Stomach (tissue), 7 donors: Measurements from ENCODE around the genes EREG and PPEF2.

DNA sequence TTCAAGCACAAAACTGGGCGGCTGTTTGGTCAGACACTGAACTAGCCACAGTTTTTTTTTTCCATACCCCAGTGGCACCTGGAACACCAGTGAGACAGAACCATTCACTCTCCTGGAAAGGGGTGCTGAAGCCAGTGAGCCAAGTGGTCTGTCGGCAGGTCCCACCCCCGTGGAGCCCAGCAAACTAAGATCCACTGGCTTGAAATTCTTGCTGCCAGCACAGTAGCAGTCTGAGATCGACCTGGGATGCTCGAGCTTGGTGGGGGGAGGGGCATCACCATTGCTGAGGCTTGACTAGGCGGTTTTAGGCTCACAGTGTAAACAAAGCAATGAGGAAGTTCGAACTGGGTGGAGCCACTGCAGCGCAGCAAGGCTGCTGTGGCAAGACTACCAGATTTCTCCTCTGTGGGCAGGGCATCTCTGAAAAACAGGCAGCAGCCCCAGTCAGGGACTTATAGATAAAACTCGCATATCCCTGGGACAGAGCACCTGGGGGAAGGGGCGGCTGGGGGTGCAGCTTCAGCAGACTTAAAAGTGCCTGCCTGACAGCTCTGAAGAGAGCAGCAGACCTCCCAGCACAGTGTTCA, 223.1 kb downstream of the COX18 start:
- PRO-cap: no peak
- RAMPAGE, long total RNA, 5 experiments: no peak in any of the 5 experiments
- RRBS: no CpG with 5 or more reads among the region's 10 CpGs

- PRO-cap: no peak
- RAMPAGE, long total RNA, 5 experiments: no peak in any of the 5 experiments
- RRBS: no CpG with 5 or more reads among the region's 1 CpG
Observed at GRCh38 chr4:73411284-73411628, 7.2 kb downstream of the ALB start.

- PRO-cap: no peak
- RAMPAGE, long total RNA, 5 experiments: no peak in any of the 5 experiments
- RRBS: no CpG with 5 or more reads among the region's 4 CpGs
Observed at GRCh38 chr4:73415794-73416518, 11.9 kb downstream of the ALB start.

DNA sequence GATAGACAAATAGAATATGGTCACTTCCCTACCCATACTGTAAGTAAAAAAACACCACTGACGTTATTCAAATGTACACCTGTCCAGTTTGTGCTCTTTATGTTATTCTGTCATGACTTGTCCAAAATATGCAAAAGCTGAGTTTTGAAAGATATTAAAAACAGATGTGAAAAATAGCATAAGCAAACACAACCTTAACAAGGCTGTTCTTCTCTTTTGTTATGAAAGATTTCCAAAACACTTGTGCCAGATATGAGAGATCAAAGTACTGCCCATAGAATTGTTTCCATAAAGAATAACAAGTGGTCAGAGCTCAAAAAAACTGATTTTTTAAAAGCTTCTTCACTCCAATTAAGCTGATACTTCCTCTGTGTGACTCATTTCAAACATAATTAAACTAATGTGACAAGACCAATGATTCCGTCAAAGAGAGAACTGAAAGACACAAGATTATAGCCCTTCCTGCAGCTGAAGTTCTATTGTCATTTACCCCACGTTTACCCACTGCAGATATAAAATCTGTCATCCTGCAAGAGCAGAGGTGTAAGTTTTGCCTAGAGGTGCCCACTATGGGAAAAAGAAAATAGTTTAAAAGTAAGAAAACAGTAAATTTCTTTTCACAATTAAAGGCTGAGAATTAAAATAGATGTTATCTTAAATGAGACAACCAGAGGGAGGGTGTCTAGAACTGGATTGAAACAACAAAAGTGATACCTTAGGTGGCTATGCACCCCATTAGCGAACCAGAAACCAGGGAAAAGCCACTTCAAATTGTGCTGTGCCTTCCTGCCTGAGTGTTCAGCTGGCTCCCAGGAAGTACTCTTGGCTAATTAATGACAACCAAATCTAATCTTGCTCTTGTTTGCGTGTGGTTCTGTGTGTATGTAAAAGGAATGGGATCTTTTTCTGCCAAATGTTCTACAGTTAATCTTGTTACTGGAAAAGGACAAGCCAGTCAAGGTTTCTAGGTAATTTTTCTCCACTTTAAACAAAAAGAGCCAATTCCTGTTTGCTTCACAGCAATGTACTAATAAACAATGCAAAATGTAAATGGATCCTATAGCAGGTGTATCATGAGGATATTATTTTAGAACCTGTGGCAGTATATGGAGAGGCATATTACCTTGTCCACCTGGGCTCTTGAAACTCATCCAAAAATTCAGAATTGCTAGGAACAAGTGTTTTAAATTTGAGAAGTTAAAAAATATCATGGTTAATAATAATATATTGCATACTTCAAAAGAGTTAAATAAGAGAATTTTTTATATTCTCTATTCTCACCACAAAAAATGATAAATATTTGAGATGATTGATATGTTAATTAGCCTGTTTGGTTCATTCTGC, 29.9 kb downstream of the RASSF6 start:
- PRO-cap: unidirectional peak, minus-strand start at position 804 of the sequence
- RAMPAGE, long total RNA, 5 experiments: no peak in any of the 5 experiments
- RRBS: no CpG with 5 or more reads among the region's 5 CpGs

DNA sequence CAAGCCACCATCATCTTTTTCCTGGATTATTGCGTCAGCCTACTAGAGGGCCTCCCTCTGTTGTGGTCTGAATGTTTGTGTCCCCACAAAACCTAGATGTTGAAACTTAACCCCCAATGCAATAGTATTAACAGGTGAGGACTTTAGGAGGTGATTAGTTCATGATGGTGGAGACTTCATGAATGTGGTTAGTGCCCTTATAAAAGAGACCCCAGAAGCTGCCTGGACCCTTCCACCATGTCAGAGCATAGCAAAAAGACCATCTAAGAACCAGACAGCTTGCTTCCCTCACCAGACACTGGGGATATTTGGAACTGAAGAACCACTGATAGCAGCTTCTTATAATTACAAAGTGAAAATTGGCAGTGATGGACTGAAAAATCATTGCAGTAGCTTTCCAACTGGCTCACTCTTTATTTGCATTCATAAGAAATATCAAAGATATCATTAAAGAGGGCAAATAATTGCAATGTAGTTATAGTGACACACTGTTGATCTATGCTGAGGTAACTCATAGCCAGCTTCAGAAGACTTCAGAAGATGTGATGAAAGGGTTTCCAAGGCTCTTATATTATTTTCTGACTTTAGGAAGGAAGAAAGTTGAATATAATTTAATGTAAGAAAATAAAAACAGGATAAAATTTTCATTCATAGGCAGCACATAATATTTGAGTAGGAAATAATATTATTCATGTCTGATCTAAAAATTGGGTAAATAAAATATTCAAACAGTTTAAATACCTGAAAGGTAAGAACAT, 5.8 kb downstream of the RASSF6 start:
- PRO-cap: bidirectional peak, plus-strand start at position 536 of the sequence, minus-strand start at position 410 of the sequence
- RAMPAGE, long total RNA, 5 experiments: no peak in any of the 5 experiments
- RRBS: no CpG with 5 or more reads among the region's 1 CpG

GRCh38 chr4:73619115-73619805, 976 bp downstream of the RASSF6 start:
- PRO-cap: no peak
- RAMPAGE, long total RNA, 5 experiments: no peak in any of the 5 experiments
- RRBS: no CpG with 5 or more reads among the region's 6 CpGs

DNA sequence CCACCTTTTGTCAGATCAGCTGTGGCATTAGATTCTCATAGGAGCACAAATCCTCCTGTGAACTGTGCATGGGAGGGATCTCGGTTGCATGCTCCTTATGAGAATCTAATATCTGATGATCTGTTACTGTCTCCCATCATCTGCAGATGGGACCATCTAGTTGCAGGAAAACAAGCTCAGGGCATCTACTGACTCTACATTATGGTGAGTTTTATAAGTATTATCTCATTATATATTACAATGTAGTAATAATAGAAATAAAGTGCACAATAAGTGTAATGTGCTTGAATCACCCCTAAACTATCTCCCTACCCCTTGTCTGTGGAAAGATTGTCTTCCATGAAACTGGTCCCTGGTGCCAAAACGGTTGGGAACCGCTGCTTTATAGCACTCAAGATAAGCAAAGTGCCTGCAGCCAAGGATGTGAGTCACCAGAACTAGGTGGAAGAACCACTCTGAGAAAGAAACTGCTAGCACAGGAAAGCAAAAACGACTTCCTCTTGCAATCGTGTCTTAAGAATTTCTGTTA, 32.6 kb upstream of the CXCL8 start:
- PRO-cap: no peak
- RAMPAGE, long total RNA, 5 experiments: no peak in any of the 5 experiments
- RRBS: no CpG with 5 or more reads among the region's 5 CpGs

DNA sequence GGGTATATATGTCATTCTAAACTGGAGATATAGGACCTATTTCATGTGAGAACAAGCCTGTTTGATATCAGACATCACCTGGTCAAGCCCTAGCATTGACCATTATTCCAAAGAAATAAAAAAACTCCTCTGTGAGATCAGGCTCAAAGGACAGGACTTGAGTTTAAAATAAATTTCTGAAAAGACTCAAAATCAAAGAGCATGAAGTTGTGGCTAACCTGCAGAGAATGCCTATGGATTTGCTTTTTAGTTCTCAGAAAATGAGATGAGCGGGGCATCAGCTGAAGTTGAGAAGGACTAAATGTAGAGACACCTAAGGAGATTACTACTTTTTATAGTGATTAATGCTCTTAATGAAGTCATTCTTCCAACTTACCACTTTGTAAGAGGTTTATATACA, 24.2 kb upstream of the CXCL8 start:
- PRO-cap: unidirectional peak, plus-strand start at position 197 of the sequence
- RAMPAGE, long total RNA, 5 experiments: no peak in any of the 5 experiments
- RRBS: no CpG with 5 or more reads among the region's 1 CpG

GRCh38 chr4:73744165-73744470, 3.7 kb downstream of the CXCL8 start:
- PRO-cap: no peak
- RAMPAGE, long total RNA, 5 experiments: no peak in any of the 5 experiments
- RRBS: no CpG with 5 or more reads among the region's 4 CpGs

GRCh38 chr4:74036912-74037807, 1.3 kb downstream of the CXCL3 start:
- PRO-cap: no peak
- RAMPAGE, long total RNA, 5 experiments: no peak in any of the 5 experiments
- RRBS: no CpG with 5 or more reads among the region's 4 CpGs

- PRO-cap: no peak
- RAMPAGE, long total RNA, 5 experiments: no peak in any of the 5 experiments
- RRBS: no CpG with 5 or more reads among the region's 2 CpGs
Observed at GRCh38 chr4:74096626-74097169, 2.3 kb downstream of the CXCL2 start.

- PRO-cap: no peak
- RAMPAGE, long total RNA, 5 experiments: start-site peak on the plus strand in 1 of 5 experiments, at chr4:74161695-74161845 at its widest, 8 reads per replicate
- RRBS: no CpG with 5 or more reads among the region's 1 CpG
Observed at GRCh38 chr4:74161262-74161962, 3.5 kb downstream of the MTHFD2L start.

DNA sequence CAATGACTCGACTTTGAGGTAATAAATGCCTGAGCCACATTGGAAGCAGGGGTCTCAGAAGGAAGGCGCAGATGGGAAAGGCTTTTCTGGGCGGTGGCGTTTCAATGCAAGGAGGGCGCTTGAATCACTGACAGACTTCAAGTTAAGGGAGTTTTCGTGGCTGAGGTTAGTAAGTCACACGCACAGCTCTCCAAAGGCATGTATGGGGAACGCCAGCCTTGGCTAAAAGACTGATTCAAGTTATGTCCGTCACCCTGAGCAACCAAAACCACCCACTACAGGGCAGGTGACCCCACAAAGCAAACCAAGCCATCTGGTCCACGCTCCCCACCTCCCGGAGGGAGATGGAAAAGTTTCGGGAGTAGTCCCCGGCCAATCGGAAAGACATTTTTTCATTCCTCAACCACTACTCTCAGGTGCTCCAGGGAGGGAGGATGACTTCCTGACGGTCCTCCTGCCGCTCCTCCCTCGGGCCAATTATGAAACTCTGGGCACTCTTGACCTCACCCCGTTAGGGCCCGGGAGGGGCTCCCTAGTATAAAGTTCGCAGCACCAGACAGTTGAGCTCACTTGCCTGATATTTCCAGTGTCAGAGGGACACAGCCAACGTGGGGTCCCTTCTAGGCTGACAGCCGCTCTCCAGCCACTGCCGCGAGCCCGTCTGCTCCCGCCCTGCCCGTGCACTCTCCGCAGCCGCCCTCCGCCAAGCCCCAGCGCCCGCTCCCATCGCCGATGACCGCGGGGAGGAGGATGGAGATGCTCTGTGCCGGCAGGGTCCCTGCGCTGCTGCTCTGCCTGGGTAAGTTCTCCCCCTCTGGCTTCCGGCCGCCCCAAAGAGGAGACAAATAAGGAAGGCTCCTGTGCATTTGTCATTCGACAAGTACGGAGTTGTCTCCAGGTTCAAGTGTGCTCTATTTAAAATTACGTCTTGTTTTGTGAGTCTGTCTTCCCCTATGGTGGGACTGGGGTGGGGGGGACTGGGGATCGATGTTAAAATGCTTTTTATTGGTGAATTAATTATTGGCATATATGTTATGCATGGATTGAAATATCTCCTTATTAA, at the start of gene EREG:
EREG (plus strand) TSS at position 569 of the 1,063 bp plus-strand sequence.
- PRO-cap: no peak
- RAMPAGE, long total RNA, 5 experiments: start-site peak on the plus strand in 1 of 5 experiments, centred at position 570 of the sequence, 5 reads per replicate
- RRBS: 4% methylated on average over 3 of the region's 44 CpGs

GRCh38 chr4:74531640-74532252, 86.8 kb downstream of the AREG start:
- PRO-cap: no peak
- RAMPAGE, long total RNA, 5 experiments: no peak in any of the 5 experiments
- RRBS: no CpG with 5 or more reads among the region's 6 CpGs

GRCh38 chr4:74682694-74683216, 111.6 kb downstream of the BTC start:
- PRO-cap: no peak
- RAMPAGE, long total RNA, 5 experiments: no peak in any of the 5 experiments
- RRBS: no CpG with 5 or more reads among the region's 2 CpGs

GRCh38 chr4:75639022-75639661, 8.8 kb upstream of the CDKL2 start:
- PRO-cap: no peak
- RAMPAGE, long total RNA, 5 experiments: no peak in any of the 5 experiments
- RRBS: no CpG with 5 or more reads among the region's 7 CpGs

- PRO-cap: no peak
- RAMPAGE, long total RNA, 5 experiments: no peak in any of the 5 experiments
- RRBS: no CpG with 5 or more reads among the region's 6 CpGs
Observed at GRCh38 chr4:75725370-75725539, 878 bp downstream of the USO1 start.

DNA sequence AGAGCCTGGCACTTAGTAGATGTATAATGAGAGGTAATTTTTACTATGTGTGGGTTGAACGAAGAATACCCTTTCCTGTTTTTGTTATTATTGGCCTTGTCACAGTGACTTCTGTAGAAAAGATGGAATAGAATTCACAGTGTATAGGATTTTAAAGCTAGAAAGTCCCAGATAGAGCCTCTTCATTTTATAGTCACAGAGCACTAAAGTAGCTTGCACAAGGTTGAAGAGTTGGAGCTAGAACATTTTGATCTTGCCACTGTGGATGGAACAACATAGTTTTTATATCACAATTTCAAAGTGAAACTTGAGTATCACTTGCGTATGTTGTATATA, 2.6 kb downstream of the USO1 start:
- PRO-cap: no peak
- RAMPAGE, long total RNA, 5 experiments: no peak in any of the 5 experiments
- RRBS: no CpG with 5 or more reads among the region's 2 CpGs

DNA sequence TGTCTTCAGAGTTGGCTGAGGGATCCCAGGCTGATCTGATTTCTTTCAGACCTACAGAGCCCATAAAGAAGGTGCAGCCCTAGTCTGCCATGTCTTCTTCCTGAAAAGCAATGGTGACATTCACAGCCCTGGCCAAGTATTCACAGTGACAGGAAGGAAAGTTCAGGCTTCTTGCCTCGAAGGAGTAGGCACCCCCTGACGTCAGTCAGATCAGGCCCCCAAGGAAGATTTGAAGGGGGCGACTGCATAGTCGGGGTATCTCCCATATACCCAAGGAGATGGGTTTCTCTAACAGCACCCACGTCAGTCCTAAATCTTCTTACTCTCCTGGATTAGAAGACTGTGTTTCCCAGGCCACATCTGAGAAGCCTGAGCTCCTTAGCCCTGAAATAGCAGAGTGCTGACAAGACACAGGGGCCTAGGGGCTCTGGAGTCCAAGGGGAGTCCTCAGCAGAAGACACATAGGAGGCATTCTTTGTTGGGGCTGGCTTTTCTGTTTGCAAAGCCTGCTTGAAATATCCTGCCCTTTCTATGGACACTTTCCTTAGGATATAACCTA, at the start of gene PPEF2:
PPEF2 (minus strand) TSS at position 144 of the 559 bp plus-strand sequence.
- PRO-cap: no peak
- RAMPAGE, long total RNA, 5 experiments: no peak in any of the 5 experiments
- RRBS: no CpG with 5 or more reads among the region's 5 CpGs

GRCh38 chr4:76163147-76163567, 15.0 kb upstream of the NUP54 start:
- PRO-cap: no peak
- RAMPAGE, long total RNA, 5 experiments: start-site peak on the minus strand in 2 of 5 experiments, at chr4:76163250-76163302 at its widest, 29 to 131 reads per replicate
- RRBS: no CpG with 5 or more reads among the region's 4 CpGs